ENCODE results near the gene TOB1.

DNA sequence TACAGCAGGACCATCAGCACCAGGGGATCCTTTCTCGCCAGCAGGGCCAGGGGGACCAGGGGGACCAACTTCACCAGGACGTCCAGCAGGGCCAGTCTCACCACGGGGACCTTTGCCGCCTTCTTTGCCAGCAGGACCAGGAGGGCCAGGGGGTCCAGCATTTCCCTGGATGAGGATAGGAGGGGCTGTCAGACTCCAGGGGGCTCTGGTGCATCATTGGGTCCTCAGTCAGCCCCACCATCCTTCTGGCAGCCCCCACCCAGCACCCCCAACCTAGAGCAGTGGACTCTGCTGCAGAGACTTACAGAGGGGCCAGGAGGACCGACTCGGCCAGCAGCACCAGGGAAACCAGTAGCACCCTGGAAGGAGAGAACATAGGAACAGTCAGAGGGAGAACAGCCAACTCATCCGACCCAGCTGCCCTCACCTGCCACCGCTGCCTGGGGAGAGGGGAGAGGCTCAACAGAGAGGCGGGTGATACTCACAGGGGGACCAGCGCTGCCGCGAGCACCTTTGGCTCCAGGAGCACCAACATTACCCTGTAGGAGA, 12.0 kb downstream of the COL1A1 start:
- RAMPAGE, long total RNA, result no peak
- RRBS, result no CpG with 5 or more reads among the region's 12 CpGs

DNA sequence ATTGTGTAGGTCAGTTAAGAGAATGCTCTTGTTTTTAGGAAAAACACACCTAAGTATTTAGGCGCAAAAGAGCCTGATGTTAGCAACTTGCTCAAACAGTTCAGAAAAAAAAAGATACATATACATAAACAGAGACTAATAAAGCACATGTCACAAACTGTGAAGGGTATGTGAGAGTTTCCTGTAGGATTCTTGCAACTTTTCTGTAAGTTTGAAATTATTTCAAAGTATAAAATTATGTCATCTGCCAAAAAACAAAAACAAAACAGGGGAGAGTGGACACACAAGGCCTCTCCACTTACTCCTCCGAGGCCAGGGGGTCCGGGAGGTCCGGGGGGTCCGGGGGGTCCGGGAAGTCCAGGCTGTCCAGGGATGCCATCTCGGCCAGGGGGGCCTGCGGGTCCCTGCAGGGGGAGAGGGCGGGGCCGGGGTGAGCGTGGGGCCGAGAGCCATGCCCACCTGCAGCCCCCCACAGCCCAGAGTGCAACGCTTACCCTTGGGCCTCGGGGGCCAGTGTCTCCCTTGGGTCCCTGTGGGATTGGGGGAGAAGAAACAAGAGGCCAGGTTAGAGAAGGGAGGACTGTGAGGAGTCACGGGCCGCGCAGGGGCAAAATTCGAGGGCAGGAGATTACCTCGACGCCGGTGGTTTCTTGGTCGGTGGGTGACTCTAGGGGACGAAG, 2.4 kb downstream of the COL1A1 start:
- RAMPAGE, long total RNA, result no peak
- RRBS, result 57% methylated on average over 5 of the region's 23 CpGs

DNA sequence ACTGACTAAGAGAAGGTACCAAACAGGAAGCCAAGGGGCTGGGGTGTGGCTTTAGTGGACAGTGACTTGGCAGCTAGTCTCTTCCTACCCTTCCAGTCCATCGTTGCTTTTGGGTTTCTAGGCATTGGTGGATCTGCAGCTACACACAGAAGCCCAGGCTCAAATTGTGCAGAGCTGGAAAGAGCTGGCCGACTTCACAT, 6.2 kb downstream of the EME1 start:
- RAMPAGE, long total RNA, result no peak
- RRBS, result no CpG with 5 or more reads among the region's 2 CpGs

GRCh38 chr17:50431074-50431639, 5.1 kb downstream of the ACSF2 start:
- RAMPAGE, long total RNA, result no peak
- RRBS, result no CpG with 5 or more reads among the region's 3 CpGs

DNA sequence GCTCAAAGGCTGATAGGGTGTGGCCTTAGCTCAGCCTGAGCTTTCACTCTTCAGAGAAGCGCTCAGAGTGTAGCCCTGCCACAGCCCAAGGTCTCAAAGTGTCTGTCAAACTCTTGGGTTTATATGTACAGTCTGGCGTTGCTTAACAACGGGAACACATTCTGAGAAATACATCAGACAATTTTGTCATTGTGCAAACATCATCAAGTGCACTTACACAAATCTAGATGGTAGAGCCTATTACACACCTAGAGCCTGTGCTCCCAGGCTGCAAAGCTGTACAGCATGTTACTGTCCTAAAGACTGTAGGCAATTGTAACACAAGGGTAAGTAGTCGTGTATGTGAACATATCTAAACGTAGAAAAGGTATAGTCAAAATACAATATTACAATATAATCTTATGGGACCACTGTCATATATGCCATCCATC, 20.8 kb downstream of the CHAD start:
- RAMPAGE, long total RNA, result no peak
- RRBS, result no CpG with 5 or more reads among the region's 5 CpGs

GRCh38 chr17:50483068-50483725, 4.5 kb downstream of the RSAD1 start:
- RAMPAGE, long total RNA, result no peak
- RRBS, result 96% methylated on average over 3 of the region's 7 CpGs

DNA sequence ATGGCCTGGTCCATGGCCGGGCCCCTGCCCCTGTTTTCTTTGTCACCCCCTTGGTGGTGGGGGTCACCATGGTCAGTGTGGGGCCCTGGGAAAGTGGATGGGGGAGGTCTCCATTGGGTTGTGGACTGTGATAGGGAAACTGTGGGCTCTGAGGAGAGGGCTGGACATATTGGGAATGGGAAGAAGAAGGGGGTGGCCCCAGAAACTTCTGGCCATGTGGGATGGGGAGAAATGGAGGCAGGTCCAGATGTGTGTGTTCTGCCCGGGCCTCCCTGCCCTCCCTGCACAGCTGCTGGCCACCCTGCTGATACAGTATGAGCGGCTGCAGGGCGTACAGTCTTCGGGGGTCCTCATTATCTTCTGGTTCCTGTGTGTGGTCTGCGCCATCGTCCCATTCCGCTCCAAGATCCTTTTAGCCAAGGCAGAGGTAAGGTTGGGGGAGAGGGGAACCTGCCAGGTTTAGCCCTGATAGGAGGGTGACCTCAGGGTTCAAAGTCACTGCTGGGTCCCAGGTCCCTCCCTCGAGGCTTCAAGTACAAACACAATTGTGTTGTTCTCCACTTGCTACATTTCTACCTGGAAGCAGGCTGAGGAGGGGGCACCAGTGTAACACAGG, 22.2 kb downstream of the ABCC3 start:
- RAMPAGE, long total RNA, result no peak
- RRBS, result no CpG with 5 or more reads among the region's 9 CpGs

DNA sequence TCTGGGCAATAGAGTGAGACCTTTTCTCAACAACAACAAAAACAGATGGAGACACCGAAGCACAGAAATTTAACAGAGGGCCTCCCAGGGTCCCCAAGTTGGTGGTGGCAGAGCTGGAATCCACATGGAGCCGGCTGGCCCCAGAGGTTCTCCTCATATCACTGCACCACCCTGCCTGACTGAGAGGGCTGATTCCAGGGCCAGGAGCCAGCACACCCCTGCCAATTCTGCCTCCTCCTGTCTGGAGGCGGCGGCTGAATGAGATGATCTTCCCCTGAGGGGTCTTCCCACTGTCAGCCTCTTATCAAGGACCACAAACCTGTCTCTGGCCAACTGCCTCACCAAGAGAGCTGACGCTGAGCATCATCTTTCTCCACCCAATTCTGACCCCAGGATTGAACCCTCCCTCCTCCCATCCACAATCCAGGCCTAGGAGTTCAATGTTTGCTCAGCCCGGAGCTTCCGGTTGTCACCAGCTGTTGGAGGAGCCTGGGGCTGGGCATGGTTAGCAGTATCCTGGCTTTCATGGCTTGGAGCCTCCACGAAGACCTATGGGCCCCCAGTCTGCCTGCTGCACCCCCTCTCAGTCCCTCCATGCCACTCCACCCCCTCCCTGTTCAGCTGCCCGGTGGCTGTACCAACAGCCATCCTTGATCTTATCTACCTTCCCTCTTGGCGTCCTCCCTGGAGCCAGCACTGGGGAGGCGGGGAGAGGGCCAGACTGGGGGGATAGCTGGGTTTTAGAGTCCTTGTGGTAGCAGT, 25.5 kb downstream of the ABCC3 start:
- RAMPAGE, long total RNA, result no peak
- RRBS, result no CpG with 5 or more reads among the region's 11 CpGs

GRCh38 chr17:50721034-50721552, 1.7 kb downstream of the LUC7L3 start:
- RAMPAGE, long total RNA, result no peak
- RRBS, result no CpG with 5 or more reads among the region's 6 CpGs

DNA sequence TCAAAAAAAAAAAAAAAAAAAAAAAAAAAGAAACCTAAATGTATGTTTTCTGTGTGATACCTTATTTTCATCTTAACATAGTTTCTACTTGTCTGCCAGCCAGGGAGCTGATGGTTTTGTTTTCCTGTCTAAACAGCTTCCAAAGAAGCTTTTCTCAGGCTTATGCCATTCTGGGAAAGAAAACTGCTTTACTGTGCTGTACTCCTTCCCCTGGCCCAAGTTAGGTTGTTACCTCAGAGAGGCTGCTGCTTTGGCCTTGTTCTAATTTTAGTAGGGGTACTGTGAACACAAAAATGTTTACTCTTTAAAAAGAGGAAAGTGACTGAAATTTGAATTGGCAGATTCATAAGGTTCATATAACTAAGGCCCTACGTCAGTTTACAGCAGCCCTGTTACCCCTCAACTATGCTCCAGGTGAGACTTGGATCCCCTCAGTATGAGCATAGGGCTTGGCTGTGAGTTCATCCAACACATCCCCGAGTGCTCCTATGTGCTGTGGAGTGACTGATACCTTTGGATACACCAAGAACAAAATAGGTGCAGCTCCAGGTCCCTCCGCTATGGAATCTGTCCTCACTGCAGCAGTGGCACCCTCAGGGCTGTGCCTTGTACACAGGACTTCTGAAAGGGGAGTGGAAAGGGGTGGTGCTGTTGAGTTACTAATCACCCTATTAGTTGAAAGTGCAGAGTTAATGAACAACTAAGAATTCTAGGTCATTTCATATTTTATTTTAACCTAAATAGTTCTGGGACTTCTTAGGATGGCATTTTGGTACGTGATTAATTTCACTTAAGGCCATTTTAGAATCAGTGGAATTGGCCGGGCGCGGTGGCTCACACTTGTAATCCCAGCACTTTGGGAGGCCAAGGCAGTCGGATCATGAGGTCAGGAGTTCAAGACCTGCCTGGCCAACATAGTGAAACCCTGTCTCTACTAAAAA, 10.4 kb downstream of the ANKRD40CL start:
- RAMPAGE, long total RNA, result no peak
- RRBS, result no CpG with 5 or more reads among the region's 8 CpGs

DNA sequence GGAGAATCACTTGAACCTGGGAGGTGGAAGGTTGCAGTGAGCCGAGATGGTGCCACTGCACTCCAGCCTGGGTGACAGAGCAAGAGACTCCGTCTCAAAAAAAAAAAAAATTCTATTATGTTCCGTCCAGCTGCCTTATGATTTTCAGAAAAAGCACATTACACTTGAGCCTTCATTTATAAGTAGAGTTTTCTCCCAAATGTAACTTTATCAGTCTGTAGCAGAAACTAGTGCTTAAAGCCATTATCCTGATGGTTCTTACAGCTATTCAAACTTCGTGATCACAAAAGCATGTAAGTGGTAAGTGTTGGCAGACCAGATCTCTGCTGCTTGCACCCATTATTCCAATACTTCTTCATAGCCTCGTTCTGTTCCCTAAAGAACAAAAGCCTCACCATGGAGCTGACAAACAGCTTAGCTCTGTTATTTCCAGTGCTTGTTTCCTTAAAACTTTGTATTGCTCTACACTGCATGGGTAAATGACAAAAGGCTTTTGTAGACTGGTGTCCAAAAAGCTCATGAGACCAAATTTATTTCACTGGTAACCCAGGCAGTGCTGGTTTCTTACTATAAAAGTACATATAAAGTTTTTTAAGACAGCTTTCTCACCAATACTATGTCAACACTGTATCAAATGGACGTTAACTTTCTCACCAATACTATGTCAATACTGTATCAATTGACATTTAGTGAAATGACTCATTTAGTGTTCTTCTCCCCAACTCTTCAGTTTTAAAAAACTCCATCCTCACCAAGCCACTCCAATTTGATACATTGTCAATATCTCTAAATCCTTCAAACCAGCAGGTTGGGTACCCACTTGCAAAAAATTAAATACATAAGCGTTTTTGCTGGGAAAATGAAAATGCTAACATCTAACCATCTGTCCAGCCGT, 5.1 kb downstream of the TOB1 start:
- RAMPAGE, long total RNA, result no peak
- RRBS, result no CpG with 5 or more reads among the region's 8 CpGs

GRCh38 chr17:50865911-50866478, at the start of gene TOB1:
Gene TOB1, minus strand, starts transcription at chr17:50866354.
- RAMPAGE, long total RNA, result no peak
- RRBS, result 2% methylated on average over 7 of the region's 79 CpGs

DNA sequence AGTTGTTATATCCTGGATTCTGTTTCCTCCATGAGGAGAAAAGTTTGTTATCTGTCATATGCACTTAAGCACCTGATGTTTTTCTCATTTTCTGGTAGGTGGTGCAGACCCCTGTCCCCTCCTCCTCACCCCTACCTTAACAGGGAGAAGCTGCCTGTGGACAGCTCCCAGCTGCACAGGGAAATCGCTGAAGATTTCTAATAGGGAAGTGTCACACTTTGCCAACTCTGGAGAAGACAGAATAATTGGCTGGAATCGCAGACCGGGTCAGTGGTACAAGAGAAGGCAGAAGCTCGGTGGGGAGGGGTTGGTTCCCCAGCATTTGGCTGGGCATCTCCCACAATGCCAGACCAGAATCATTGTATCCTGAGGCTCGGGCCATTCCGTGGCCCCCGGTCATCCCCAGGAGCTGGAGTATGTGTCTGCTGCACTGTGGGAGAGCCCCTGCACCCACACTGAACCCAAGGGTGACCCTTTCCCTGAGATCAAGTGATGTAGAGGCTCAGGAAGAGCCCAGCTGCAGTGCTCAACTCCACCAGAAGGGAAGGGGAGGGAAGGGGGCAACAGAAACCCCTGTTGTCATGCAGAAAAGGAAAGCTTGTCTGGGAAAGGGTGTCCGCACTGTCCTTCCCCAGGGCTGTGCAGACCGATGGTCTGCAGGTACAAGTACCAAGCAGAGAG, 45.5 kb upstream of the TOB1 start:
- RAMPAGE, long total RNA, result no peak
- RRBS, result no CpG with 5 or more reads among the region's 9 CpGs

- RAMPAGE, long total RNA, result no peak
- RRBS, result no CpG with 5 or more reads among the region's 3 CpGs
Observed at GRCh38 chr17:51029624-51030289, 90.9 kb downstream of the SPAG9 start.

- RAMPAGE, long total RNA, result no peak
- RRBS, result no CpG with 5 or more reads among the region's 2 CpGs
Observed at GRCh38 chr17:51046003-51046258, 74.7 kb downstream of the SPAG9 start.

- RAMPAGE, long total RNA, result no peak
- RRBS, result no CpG with 5 or more reads among the region's 1 CpG
Observed at GRCh38 chr17:51056698-51057546, 63.7 kb downstream of the SPAG9 start.

DNA sequence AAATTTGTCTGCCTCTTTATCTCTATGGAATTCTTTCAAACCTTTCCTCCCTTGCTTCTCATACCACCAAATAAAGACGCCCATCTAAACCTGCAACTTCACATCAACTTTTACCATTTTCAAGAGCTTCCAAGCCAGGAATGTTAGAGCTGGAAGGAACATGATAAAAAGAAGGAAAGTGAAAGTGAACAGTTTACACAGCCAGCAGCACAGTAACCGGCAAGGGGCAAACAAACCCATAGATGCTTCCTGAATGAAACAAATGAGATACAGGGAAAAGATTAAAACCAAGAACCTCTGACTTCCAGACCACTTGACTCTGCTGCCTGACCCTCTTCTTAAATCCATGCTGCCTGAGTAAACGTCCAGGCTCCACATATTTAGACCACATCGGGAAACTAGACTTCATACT, 231.1 kb upstream of the CA10 start:
- RAMPAGE, long total RNA, result no peak
- RRBS, result no CpG with 5 or more reads among the region's 4 CpGs

DNA sequence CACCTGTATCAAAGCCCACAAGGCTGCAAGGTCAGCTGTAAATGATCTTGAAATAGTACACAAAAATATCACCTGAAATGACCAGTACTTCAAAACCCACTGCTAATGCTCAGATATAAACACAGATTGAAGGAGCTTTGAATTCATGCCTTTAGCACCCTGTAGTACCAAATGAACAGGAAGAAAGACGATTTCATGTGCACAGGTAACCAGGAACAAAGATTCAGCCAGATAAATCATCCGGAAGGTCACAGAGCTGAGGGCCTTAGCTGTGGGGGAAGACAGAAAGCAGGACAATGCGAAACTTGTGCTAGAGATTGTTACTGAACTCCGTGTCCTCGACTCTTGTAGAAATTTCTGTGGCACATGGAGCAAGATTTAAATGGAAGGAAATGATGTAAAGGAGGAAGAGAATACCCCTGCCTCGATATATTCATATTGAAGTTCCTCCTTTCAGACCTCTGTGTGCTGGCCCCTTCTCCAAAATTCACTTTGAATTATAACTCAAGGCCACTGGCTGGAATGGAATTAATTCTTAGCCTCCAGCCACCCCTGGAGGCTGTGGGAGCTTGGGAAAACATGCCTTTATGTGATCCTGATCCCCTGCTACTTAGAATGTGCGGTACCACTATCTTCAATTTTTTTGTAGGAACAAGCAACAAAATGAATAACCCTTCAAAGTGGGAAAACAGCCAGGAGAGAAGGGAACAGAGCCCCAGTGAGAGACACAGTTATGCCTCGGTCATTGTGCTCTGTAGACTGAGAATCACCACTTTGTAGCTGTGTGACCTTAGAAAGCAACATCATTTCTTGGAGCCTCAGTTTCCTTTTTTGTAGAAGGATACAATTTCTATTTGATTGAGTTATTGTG, 4.3 kb downstream of the HLF start:
- RAMPAGE, long total RNA, result no peak
- RRBS, result no CpG with 5 or more reads among the region's 8 CpGs

DNA sequence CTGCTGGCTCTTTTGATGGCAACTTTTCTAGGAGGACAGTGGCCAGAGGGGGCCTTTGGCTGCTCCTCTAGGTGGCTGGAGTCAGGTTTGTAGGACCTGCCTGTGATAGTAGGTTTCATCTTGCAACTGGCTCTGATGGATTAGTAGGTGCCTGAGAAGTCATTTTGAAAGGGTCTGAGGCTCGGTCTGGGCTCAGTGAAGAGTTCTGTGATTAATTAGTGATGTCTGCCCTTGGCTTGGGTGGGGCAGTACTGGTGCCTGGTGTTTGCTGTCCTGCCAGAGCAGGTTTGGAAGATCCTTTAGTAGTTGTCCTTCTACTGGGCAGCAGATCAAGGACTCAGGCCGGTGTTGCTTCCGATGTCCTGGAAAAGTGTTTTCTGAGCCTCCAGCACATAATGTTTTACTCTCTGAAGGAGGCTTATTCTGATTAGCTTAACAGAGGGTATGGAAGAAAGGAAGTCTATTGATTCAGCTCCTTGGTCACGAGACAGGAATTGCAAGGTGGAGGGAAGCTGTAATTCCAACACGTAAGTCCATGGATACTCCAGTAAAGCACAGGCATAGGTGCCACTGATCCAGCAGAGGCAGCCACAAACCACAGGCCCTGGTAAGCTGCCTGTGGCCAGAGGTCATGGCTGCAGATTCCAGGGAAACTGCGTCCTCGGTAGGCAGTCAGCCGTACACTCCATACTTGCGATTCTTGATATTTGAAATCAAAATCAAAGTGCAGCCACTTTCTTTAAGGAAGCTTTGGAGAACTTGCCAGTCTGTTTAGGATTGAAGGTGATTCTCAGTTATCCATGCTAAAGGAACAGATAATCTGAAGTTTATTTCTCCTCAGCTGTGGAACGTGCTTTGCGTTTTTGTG, 18.6 kb downstream of the HLF start:
- RAMPAGE, long total RNA, result no peak
- RRBS, result no CpG with 5 or more reads among the region's 11 CpGs

GRCh38 chr17:55458267-55458870, 36.7 kb upstream of the MMD start:
- RAMPAGE, long total RNA, result no peak
- RRBS, result no CpG with 5 or more reads among the region's 22 CpGs

Measured in hepatocyte (in vitro differentiated cells and primary cell).